Foreskin keratinocyte (primary cell): ENCODE results near the gene PATJ.

DNA sequence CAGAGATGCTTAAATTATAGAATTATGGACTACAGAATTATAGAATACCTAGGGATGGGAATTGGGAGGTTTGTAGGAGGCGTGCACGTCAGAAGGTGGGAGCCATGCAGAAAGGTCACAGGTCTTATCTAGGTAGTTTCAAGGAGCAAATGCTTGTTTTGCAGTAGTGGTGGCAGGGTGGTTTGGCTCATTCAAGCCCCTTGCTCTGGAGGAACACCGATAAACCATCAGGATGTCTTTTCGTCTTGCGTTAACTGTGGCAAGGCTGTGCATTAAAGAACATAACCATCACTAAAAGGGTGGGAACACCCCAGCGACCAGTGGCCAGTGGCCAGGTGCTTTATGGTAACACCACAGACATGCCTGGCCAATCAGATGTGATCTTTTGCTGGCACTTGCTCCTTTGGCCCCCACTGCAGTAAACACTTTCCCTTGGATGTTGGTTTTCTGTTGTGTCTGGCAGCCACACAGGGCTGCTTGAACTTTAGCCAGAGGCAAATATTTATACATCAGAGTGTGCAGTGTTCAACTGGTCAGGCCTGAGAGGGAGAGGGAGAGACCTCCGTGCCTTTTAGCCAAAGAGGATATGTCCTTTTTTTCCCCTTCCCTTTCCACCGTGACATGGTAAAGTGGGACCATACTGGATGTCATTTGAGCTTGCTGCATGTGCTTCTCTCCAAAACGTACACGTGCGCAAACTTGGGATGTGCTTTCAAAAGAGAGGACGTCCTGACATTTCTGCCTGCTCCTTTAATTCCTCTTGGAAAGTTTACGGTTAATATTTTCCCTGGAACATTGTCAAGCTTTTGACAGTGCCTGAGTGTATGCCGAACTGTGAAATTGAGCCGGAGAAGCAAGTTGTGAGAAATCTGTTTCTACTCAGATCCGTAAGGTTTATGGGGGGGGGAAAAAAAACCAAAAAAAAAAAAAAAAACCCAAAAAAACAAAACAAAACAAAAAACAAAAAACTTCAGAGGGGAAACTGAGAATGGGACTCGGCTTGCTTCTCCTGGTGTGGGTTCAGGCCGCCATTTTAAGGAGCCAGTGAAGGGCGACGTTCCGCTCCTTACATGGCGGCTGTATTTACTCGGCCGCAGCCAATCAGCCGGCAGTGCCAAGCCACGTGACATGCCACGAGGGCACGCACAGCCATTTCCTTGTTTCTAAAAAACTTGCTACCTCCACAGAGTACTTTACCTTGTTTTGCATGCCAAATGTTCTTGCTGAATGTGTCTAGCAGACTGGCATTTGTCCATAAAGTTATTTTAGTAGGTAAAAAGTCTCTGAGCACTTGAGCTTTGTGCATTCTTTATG lies 101.3 kb downstream of the NFIA start:
- RAMPAGE, total RNA, result no peak

DNA sequence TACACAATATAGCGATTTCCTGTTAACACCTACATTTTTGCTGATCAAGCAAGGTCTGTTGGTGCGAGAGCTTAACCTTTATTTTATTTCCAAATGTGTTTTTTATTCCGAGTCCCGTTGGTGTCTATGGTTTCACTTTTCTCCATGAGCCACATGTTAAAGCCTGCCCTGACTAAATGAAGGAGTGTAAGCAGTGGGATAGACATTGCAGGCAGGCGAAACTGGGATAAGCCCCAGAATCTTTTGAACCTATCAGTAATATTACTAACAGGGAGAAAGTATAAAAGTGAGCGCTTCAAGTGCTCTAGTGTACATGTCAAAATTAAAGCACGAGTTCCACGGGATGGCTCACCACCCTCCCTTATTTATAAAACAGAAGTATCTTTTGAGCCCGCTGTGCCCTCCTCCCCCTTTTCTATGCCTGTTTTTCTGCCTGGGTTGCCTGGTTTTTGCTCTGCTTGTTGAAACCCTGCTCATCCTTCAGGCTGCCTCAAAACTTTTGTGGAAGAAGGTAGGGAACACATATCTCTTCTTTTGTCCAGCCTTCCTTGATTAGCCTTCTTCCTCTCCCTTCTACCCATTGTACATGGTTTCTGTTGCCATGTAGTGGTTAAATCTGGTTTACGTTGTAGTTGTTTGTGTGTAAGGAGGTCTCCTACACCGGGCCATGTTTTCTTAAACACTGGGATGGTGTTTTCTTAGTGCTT lies 120.8 kb downstream of the NFIA start:
- RAMPAGE, total RNA, result no peak

DNA sequence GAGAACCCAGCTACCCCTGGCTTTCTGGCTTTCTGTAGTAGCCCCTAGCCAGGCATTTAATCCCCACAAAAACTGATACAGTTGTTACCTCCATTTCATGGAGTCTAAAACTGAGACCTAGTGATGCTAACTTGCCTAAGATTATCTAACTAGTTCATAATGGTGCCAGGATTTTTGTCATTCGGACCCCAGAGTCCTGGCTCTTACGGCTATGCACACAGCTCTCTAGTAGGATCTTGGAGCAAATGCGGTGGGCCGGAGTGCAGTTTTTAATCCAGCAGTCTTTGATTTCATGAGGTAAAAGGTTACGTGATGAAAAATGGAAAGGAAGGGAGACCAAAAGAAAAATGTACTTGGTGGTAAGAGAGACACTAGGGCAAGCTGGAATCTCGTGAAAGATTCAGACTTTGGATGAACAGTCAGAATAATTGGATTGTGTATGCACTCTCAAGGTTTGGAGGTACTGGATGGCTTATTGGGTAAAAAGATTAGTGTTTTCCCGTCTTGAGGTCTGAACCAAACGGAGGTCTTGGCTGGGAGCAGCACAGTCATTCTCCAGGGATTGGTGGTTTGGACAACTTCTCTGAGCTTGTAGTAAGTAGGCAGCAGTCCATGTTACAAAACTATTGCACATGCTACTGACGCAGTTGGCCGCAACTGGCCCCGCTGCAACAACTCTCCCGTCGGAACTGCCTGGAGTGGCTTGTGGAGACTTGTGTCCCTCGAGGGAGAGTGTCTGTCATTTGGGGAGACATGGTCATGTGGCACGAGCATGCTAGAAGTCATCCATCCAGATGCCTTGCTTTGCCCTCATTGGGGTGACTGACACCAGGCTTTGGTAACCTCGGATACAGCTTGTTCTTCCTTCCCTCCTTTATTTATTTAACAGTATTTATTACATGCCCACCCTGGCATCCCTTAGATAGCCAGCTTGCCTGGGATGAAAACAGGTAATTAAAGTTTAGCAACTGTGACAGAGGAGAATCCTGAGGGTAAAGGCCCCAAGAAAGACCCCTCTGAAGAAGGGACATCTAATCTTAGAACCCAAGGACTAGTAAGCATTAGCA lies 276.1 kb downstream of the TM2D1 start:
- RAMPAGE, total RNA, result no peak

DNA sequence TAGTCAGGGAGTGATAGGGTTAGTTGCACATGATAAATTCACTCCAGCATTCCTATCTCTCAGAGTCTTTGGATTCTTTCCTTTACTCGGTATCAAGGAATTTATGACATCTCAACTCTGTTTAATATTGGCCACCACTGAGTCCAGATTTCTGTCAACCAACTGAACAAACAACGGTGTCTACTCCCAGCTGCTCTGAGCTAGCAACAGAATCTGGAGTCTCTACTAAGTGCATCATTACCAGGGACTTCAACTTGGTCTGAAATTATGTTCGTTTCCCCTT lies 233.4 kb downstream of the TM2D1 start:
- RAMPAGE, total RNA, result no peak

DNA sequence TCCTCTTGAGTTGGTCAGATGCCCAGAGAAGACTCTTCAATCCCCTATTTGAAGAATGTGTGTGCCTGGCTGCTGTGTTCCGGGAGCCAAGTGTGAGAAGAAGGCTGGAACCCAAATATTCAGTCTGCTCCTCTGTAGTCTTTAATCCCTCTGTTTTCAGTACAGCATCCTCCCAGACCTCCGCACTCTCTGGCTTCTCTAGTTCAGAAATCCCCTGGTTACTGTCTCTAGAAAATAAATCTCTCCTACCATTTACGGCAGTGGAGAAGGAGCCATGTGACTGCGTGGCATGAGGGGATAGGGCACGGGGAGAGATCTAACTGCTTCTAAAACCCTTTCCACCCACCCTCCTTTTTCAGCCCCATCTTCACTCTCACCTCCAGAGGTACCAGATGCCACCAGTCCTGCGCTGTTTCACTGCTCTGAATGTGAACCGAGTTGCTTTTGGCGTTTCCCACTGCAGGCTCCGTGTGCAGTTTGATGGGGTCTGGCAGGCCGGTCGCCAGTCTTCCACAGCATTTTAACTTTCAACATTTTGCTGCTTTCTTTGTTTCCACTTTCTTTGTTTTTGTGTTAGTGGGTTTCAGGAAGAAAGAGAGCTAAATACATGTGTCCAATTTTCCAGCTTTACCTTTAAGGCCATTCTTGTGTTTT lies 133.2 kb downstream of the TM2D1 start:
- RAMPAGE, total RNA, result no peak

DNA sequence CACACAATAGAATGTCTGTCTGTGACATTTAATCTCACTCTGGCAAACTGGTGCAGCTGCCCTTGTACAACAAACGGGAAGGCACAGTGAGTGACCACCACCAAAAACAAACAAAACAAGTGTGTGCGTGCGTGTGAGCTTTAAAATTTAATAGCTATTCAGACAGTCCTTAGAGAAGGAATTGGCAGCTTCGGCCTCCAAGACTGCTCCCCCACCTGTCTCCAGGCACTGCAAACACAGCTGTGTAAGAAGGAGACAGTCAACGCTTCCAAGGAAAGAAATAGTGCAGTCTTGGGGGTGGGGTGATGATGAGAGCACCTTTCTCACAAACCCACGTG lies 84.3 kb downstream of the TM2D1 start:
- RAMPAGE, total RNA, result no peak

GRCh38 chr1:61742090-61742996 lies at the start of gene PATJ:
TSS of gene PATJ (plus strand) at chr1:61742480.
- RAMPAGE, total RNA, result no peak

DNA sequence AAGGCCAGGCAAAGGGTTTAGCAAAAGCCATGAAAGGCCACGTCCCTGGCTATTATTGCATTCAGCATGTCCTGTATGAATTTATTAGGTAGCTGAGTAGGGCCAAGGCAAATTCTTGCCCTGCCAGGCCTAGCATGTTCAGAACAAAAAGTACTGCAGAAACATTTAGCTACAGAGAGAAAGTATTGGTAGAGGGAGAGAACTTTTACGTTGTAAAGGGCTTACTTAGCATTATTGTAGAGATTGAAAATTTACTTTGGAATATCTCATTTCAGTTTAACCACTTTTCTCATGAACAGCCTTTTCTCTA lies 94.4 kb downstream of the PATJ start:
- RAMPAGE, total RNA, result no peak

- RAMPAGE, total RNA, result no peak
These were observed 9.3 kb downstream of the ANGPTL3 start for GRCh38 chr1:62606610-62607061.

GRCh38 chr1:62621851-62622455 lies 24.6 kb downstream of the ANGPTL3 start:
- RAMPAGE, total RNA, result no peak

GRCh38 chr1:62746492-62746817 lies 37.5 kb upstream of the ATG4C start:
- RAMPAGE, total RNA, result no peak

DNA sequence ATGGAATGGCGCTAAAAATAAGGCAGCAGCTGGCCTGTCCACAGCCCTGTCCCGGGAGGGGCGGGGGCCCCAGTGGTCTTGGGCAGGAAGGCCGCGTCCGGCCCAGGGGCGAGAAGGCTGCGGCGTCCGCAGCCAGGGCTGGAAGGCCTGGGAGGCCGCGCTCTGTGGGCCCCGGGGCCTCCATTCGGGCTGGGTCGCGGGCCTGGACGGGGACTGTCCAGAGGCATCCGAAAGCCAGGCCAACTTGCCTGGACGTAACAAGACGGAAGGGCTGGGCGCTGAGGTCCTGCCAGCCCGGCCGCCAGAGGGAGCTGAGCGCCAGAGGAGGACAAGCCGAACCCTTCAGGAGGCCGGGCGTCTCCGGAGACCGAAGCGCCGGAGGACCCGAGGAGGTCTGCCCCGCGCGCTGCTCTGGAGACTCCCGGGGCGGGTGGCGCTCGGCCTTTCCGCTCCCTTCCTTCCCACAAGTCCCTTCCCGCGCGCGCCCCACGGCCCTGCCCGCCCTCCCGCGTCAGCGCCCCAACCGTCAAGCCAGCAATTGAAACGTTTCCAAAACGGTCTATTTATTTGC lies 5.5 kb upstream of the FOXD3 start:
- RAMPAGE, total RNA, result no peak

DNA sequence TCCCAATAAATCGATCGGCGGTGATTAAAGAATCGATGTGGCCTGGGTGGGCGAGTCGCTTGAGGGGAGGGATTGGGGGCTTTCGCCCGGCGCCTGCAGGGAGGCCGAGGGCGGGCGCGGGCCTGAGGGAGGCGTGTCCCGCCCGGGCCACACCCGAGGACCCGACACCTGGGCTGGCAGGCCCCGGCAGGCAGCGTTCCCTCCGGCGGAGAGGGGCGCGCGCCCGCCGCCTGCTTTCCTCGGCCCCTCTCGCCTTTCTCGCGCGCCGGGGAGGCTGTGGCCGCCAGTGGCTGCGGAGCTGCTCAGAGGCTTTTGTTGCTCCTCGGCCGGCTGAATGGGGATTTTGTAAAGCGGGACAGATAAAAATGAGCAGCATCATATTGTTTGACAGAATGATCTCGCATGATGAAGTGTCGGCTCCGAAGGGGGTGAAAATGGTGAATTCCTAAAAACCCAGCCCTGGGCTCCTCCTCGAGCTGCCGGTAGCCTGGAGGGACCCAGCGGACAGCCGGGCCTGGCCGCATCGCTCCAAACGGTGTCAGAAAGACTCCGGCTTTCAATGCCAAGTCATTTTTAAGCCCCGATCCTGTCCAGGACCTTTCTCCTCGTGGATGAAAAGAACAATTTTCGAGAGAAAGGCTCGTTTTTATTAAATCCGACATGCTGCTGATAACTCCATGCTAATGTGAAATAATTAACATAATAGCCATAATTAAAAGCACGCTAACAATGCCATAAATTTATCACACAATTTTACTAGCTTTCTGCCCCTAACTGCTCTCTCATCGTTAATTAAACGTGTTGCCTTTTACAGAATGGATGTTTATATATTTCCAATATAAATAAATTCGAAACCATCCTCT lies 4.8 kb upstream of the FOXD3 start:
- RAMPAGE, total RNA, result no peak

DNA sequence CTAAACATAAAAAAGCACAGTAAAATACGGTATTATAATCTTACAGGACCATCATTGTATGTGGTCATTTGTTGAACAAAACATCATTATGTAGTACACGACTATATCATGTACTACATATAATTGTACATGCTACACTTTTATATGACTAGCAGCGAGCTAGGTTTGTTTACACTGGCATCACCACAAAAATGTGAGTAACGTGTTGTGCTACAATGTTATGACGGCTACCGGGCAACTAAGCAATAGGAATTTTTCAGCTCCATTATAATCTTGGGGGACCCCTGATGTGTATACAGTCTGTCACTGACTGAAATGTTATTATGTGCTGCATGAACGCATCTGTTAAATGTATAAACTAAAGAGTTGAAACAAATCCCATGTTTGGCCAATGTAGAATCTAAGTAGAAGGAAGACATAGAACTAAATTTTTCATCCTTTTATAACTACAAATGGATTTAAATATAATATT lies 35.3 kb downstream of the ITGB3BP start:
- RAMPAGE, total RNA, result no peak

DNA sequence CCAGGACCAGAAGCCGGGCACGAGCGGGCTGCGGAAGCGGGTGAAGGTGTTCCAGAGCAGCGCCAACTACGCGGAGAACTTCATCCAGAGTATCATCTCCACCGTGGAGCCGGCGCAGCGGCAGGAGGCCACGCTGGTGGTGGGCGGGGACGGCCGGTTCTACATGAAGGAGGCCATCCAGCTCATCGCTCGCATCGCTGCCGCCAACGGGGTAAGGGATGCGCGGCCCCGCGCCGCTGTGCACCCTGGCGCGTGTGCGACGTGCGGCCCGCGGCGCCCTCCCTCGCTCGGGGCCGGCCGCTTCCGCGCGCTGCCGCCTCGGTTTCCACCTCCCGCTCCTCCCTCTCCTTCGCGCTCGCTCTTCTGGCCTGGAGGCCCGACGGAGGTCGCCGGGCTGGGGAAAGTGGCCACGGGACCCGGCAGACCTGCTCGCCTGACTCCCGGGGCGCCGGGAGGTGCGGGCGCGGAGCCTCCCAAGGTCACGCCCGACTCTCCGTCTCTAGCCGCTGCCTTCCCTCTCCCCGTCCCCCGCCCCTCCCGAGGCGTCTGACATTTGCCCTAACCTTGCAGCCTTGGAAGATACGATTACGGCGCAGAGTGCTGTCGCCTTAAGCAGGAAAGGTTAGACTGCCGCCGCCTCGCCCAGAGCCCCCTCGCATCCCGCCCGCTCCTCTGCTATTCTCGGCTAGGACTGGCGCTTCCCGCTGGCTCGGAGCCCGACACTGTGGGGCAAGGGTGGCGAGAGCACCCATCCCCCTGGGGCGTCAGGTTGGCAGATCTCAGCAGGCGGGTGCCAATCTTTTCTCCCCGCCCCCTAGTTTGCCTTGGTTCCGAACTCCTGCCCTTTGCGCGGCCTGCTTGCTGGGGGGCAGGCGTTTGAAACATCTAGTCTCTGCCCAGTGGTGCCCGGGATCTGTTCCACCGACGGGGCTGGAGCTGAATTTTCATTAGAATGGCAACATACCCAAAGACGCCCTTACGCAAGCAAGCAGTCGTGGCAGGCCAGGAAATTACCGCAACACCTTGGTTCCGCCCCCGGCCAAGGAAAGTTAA lies 639 bp downstream of the PGM1 start:
- RAMPAGE, total RNA, result no peak

GRCh38 chr1:63704480-63704895 lies 69.3 kb upstream of the ROR1 start:
- RAMPAGE, total RNA, result no peak

- RAMPAGE, total RNA, result no peak
These were observed 36.7 kb downstream of the ROR1 start for GRCh38 chr1:63810360-63811079.

DNA sequence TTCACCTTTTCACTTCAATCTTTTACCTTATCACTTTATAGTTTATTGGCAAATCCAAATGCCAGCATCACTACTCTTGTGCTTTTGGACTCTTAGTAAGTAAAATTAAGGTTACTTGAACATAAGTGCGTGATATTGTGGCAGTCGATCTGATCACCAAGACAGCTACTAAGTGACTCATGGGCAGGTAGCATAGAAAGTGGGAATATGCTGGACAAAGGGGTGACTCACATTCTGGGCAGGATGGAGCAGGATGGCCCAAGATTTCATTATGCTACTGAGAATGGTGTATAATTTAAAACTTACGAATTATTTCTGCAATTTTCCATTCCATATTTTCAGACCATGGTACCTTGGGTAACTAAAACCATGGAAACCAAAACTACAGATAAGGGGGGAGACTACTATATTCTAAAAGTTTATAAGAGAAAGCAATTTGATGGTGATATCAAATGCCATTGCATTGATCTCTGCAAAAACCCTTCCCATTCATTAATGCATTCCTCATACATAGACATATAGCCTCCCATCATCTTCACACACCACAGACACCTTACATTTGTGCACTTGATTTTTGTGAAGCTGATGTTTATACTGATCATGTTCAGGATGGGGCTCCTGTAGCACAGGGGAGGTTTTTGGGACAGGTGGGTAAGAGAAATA lies 120.3 kb downstream of the ROR1 start:
- RAMPAGE, total RNA, result no peak

GRCh38 chr1:63922729-63923306 lies 149.0 kb downstream of the ROR1 start:
- RAMPAGE, total RNA, result no peak

DNA sequence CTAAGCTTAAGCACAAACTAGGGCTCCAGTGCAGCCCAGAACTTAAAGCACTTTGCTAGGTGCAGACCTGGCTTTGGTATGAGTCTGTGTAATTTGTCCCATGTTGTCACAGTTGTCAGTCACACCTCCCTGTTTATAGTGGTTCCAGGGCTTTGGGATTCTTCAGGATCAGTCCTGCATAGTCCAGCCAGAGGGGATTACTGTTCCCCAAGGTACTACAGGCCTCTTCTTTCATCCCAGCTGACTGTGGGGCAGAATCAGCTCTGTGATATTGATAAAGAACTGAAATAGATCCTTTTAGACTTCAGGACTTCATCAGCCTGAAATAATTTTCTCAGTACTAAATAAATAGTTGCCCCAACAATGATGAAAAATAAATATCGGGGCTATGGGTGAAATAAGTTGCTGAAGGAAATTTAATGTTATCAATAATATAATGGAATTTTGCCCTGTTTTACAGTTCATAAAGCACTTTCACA lies 104.9 kb upstream of the UBE2U start:
- RAMPAGE, total RNA, result no peak